ENCODE measurements around a stretch of chrX.

DNA sequence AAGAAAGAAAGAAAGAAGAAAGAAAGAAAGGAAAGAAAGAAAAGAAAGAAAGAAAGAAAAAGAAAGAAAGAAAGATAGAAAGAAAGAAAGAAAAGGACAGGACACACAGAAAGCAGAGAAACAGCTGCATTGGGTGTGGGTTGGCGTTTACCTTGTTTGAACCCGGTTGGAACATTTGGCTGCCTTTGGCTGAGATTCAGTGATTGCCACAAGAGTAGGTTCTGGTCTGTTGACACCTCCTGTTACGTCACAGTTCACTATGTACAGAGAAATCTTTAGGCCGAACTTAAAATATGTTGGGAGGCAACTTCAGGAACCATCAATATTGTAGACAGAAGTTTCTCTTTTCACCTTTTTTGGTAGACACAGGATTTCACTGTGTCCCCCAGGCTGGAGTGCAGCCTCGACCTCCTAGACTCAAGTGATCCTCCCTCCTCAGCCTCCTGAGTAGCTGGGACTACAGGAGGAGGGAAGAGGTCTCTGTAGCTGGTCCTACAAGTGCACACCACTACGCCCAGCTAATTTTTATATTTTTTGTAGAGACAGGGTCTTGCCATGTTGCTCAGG, 16.3 kb upstream of the PLCXD1 start:
- RRBS = no CpG with 5 or more reads among the region's 6 CpGs

DNA sequence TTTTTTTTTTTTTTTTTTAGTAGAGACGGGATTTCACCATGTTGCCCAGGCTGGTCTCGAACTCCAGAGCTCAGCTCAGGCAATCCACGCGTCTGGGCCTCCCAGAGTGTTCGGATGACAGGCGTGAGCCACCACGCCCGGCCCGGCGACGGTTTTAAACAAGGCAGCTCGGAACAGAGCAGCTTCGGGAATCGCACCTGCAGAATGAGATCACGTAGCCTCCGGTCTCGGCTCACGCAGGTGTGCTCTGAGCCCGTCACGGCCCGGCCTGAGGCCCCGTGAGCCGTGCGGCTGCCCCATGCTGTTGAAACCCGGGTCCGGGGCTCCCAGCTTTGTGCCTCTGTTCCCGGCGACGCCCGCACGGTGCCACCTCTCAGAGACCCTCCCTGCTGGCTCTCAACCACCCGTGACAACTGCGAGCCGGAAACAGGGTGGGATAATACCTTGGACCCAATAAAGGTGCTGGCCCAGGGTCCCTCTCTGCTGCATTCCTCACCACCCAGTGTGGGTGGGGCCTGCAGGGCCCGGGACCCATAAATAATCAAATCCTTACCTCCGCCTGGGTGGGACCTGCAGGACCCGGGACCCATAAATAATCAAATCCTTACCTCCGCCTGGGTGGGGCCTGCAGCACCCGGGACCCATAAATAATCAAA, 13.4 kb upstream of the PLCXD1 start:
- RRBS = 91% methylated on average over 25 of the region's 39 CpGs

GRCh38 chrX:1306572-1307146, 29.9 kb upstream of the IL3RA start:
- RRBS = no CpG with 5 or more reads among the region's 11 CpGs

- RRBS = no CpG with 5 or more reads among the region's 5 CpGs
Observed at GRCh38 chrX:1388154-1388595, 3.7 kb downstream of the SLC25A6 start.

DNA sequence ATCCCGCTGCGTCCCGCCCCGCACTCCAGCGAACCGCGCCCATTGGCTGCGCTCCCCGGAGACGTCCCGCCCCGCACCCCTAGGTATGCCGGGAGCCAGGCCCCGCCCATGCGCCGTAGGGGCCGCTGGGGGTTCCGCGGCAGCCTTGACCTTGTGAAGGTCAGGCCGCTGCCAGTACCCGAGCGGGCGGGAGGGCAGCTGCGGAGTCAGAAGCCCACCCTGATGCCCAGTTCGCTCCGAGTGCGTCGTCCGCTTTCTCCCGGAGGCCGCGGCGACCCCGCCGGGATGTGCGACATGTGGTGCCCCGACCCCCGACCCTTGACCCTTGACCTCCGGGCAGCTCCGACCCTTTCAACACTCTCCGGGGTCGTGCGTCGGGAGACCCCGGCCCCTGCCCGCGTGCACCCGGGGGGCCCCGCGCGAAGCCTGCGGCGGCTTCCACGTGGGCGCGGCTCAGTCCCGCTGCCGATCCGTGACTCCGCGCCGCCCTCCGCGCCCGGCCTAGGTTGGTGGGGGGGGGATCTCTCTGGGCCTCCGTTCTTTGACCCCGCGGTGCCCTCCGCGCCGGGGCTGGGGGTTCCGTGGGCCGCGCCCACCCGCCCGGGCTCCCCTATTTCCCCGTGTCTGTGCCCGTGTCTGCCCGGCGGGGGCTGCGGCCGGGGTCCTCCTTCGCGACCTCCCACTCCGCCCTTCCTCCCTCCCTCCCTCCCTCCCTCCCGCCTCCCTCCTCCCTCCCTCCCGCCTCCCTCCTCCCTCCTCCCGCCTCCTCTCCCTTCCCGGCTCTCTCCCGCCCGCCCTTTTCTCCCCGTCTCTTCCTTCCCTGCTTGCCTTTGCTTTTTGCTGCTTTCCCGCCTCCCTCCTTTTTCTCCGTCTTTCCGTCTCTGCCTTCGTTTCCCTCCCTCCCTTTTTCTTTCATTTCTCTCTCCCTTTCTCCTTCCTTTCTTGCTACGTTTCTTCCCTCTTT, 628 bp upstream of the SLC25A6 start:
- RRBS = 2% methylated on average over 42 of the region's 97 CpGs

DNA sequence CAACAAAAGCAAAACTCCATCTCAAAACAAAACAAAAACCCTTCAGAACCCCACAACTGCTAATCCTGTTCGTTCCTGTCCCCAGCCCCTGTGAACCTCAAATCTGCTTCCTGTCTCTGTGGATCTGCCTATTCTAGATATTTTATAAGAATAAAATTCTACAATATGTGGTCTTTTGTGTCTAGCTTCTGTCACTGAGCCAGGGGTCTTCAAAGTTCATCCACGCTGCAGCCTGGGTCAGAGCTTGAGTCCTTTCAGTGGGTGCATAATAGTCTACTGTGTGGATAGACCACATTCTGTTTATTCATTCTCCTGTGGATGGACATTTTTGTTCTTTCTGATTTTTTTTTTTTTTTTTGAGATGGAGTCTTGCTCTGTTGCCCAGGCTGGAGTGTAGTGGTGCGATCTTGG, 17.8 kb upstream of the ASMTL start:
- RRBS = no CpG with 5 or more reads among the region's 3 CpGs

DNA sequence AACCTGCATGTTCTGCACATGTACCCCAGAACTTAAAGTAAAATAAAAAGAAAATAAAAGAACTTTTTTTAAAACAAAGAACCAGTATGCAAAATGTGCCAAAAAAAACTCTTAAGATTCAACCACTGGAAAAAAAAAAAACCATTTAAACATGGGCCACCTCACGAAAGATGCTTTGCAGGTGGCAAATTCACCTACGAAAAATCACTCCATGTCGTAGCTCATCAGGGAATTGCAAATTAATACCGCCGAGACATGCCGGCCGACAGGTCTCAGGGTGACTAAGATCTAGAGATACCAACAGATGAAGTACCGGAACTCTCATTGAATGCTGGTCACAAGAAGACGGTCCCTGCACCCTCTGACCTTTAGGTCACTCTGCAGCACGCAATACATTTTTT, 28.1 kb upstream of the ASMTL start:
- RRBS = no CpG with 5 or more reads among the region's 10 CpGs

- RRBS = no CpG with 5 or more reads among the region's 28 CpGs
Observed at GRCh38 chrX:1481435-1482523, 29.1 kb upstream of the ASMTL start.

DNA sequence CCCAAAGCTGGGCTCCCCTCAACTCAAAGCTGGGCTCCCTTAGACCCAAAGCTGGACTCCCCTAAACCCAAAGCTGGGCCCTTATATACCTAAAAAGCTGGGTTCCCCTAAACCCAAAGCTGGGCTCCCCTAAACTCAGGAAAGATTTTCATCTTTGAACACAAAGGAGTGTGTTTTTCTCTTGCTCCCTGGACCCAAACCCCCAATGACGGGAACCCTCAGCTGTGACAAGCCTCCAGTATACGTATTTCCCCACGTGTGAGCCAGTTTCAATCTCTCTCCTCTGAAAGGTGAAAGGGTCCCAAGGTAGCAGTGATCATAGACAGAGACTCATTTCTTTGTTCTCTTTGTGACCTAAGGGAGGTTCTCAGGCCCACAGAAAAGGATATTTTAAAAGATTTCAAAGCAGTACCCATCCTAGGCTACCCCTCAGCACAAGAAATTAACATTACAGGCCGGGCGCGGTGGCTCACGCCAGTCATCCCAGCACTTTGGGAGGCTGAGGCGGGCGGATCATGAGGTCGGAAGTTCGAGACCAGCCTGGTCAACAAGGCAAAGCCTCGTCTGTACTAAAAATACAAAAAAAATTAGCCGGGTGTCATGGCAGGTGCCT, 31.4 kb upstream of the ASMTL start:
- RRBS = no CpG with 5 or more reads among the region's 13 CpGs

- RRBS = no CpG with 5 or more reads among the region's 20 CpGs
Observed at GRCh38 chrX:1502103-1502863, 34.7 kb downstream of the P2RY8 start.

- RRBS = no CpG with 5 or more reads among the region's 8 CpGs
Observed at GRCh38 chrX:1525528-1526514, 11.2 kb downstream of the P2RY8 start.

- RRBS = no CpG with 5 or more reads among the region's 5 CpGs
Observed at GRCh38 chrX:1526515-1526987, 10.4 kb downstream of the P2RY8 start.

DNA sequence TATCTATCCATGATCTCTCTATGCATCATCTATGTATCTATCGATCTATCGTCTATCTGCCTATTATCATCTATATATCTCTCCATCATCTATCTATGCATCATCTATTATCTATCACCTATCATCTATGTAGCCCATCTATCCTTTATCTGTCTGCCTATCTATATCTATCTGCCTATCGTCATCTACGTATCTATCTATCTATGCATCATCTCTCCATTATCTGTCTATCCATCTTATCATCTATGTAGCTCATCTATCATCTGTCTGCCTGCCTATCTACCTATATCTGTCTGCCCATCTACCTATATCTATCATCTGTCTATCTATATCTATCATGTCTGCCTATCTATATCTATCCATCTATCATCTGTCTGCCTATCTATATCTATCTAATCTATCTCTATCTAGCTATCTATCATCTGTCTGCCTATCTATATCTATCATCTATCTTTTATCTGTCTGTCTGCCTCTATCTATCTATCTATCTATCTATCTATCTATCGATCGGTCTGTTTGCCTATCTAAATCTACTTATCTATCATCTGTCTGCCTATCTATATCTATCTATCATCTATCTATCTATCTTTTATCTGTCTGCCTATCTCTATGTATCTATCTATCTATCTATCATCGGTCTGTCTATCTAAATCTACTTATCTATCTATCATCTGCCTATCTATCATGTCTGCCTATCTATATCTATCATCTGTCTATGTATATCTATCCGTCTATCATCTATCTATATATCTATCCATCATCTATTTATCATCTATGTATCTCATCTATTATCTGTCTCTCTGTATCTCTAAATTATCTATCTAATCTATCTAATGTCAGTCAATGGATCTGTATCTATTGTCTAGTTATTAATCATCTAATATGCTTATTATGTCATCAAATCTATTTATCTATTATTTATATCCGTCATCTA, 320.3 kb downstream of the DHRSX start:
- RRBS = no CpG with 5 or more reads among the region's 9 CpGs

- RRBS = no CpG with 5 or more reads among the region's 12 CpGs
Observed at GRCh38 chrX:2184526-2185732, 315.8 kb downstream of the DHRSX start.

DNA sequence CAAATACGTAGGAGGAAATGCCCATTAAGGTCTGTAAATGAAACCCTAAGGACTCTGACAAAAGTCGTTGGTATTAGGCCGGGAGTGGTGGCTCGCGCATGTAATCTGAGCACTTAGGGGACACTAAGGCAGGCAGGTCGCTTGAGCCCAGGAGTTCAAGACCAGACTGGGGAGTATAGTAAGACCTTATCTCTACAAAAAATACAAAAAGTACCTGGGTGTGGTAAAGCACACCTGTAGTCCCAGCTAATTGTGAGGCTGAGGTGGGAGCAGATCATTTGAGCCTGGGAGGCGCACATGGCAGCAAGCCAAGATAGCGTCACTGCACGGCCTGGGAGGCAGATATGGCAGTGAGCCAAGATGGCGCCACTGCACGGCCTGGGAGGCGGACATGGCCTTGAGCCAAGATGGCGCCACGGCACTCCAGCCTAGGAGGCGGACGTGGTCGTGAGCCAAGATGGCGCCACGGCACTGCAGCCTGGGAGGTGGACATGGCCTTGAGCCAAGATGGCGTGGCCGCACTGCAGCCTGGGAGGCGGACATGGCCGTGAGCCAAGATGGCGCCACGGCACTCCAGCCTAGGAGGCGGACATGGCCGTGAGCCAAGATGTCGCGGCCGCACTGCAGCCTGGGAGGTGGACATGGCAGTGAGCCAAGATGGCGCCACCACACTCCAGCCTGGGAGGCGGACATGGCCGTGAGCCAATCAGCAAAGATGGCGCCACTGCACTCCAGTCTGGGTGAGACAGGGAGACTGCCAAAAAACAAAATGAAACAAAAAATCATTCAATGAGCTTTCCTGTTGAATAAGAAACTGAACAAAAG, 247.7 kb downstream of the DHRSX start:
- RRBS = no CpG with 5 or more reads among the region's 34 CpGs

DNA sequence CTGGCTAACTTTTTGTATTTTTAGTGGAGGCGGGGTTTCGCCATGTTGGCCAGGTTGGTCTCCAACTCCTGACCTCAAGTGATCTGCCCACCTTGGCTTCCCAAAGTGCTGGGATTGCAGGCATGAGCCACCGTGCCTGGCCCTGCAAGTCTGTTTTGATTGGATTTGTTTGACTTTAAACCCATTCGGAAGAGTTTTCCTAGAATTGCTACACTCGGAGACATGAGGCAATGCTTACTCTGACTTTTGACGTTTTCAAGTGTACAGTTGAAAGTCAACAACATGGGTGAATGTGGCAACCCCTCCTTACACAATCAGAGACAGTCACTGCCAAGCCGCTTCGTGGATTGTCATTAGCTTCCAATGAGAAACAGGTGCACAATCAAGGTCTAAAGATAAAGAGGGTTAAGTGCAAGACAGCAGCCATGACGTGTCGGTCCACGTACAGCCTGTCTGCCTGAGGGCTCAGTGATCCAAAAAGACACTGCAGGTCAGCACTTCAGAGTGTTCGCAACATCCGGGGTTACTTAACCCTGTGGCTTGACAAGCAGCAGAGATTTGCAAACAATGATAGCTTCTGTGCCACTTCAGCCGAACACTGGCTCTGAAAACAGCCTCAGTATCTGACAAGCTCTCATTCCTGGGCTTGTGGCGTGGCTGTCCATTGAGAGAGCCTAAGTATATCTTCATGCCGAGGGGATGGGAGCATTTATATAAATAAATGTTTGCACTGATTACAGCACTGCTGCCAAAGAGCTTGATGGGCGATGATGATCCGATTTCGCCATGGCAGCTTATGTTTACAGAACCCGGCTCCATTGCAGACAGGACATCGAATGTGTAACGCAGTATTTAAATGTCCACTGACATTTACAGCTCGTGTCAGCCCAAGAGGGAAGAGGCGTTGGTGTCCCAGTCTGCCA, 180.1 kb downstream of the DHRSX start:
- RRBS = no CpG with 5 or more reads among the region's 24 CpGs

DNA sequence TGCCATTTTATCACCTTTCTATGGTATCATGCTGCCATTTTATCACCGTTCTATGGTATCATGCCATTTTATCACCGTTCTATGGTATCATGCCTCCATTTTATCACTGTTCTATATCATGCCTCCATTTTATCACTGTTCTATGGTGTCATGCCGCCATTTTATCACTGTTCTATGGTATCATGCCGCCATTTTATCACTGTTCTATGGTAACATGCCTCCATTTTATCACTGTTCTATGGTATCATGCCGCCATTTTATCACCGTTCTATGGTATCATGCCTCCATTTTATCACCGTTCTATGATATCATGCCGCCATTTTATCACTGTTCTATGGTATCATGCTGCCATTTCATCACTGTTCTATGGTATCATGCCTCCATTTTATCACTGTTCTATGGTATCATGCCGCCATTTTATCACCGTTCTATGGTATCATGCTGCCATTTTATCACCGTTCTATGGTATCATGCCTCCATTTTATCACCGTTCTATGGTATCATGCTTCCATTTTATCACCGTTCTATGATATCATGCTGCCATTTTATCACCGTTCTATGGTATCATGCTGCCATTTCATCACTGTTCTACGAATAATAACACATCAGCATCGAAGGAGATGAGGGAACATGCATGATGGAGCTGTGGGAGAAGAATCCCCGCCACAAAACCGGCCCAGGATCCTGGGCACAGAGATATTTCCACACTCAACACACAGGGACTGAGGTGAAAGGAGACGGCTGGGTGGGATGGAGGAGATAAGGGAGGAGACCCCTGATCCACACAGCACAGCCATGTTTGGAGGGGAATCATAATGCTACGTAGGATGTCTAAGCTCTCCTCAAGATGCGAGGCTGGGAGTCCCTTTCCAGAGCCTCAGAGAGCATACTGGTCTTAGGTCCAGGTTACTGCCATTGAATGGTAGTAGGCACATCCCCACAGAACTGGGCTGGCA, 137.3 kb downstream of the DHRSX start:
- RRBS = no CpG with 5 or more reads among the region's 21 CpGs

- RRBS = no CpG with 5 or more reads among the region's 20 CpGs
Observed at GRCh38 chrX:2463911-2464358, 36.8 kb downstream of the DHRSX start.

GRCh38 chrX:2608312-2608496, 82.9 kb upstream of the CD99 start:
- RRBS = no CpG with 5 or more reads among the region's 6 CpGs

DNA sequence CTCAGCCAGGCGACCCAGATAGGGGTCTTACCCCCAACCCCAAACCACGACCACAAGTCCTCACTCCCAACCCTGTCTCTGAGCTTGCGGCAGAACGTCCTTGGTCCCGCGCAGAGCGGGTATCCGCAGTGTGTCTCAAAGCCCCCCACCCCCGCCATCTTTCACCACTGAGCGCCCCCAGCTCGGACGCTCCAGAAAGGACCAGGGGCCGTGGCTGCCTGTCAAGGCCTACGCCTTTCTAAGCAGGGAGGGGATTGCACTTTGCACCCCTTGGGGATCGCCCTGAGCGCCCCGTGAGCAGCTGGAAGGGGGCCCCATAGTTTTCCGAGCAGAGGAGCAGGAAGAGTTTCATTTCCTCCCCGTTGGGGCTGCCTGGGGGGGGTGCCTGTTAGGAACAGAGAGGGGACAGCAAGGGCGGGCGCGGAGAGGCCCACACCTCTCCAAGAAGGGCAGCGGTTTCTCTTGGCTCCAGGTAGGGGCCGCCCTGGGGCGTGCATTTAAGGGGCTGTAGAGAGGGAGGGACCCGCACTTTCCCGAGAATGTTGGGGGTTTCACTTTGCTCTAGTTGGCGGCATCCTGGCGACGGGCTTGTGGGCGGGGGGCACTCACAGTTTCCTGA, 82.5 kb upstream of the CD99 start:
- RRBS = no CpG with 5 or more reads among the region's 31 CpGs

Measured in brain (tissue), 1 donor.